PC-3 (cell line): ENCODE results near the gene ARHGEF40.

DNA sequence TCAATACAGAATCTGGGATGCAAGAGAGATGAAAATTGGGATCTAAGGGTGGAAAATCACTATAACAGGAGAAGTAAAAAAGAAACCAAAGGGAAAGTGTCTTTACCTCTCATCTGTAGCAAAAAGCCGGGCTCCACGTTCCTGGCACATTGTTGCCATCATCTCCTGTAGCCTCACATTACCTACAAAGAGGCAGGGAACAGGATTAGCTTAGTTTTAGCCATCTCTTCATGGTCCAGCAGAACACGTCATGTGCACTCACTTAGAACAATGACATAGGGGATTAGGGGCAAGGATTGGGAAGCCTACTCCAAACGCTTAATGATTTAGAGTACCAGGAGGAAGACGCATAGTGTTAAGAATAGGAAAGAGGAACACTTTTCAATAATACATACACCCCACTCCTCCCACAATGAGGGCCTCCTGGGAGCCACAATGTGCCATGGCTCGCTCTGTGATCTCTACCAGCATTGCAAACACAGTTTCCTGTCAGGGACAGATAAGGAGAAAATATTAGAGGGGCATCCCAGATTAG, 7.0 kb downstream of the OSGEP start:
- RAMPAGE, long total RNA = no peak

DNA sequence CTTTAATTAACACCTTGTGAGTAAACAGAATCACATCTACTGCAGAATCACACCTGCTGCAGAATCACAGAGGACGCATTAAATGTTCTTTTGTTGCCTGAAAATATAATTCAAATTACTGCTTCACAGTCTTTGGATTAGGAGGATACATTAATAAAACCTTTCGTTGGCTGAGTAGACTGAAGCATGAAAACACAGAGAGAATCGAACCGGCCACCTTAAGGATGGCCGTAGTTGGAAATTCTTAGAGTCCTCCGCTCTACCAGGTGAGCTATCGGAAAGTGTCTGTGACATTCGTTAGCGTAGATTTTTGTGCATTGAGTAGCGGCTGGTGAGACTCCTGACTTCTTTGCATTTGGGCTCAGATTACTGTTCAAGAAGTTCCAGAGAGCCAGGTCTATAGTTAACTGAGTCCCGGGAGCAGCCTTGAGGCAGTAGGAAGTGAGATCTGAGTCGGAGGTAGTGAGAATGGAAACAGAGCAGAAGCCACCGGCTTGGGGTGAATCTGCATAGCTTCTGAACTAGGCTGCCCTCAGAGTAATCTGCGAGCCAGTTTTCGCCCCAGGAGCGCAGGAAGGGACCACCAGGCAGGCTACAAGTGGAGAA, 11.2 kb downstream of the OR6S1 start:
- RAMPAGE, long total RNA = no peak

GRCh38 chr14:20630837-20631366, 10.6 kb downstream of the OR6S1 start:
- RAMPAGE, long total RNA = no peak

DNA sequence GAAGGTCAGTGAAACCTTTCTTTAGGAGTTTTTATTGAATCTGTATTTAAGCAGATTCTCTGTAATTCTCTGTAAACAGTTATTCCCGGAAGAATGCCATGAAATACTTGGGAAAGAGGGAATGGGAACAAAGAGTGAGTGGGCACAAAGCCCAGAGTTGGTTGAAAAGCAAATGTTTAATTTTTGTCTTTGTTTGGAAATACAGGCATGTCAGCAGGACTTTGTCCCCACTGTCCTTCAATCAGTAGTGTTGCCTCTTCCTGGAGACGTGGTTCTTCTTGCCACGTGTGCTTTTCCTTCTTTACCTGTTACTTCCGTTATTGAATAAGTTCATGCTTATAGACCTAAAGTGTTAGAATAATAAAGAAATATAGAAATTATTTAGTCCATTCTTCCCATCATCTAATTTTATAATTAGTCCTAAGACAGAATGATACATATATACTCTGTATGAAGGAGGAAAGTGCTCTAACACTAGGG, 2.1 kb upstream of the ANG start:
- RAMPAGE, long total RNA = no peak

- RAMPAGE, long total RNA = no peak
These were observed 18.2 kb downstream of the ANG start for GRCh38 chr14:20706586-20707442.

DNA sequence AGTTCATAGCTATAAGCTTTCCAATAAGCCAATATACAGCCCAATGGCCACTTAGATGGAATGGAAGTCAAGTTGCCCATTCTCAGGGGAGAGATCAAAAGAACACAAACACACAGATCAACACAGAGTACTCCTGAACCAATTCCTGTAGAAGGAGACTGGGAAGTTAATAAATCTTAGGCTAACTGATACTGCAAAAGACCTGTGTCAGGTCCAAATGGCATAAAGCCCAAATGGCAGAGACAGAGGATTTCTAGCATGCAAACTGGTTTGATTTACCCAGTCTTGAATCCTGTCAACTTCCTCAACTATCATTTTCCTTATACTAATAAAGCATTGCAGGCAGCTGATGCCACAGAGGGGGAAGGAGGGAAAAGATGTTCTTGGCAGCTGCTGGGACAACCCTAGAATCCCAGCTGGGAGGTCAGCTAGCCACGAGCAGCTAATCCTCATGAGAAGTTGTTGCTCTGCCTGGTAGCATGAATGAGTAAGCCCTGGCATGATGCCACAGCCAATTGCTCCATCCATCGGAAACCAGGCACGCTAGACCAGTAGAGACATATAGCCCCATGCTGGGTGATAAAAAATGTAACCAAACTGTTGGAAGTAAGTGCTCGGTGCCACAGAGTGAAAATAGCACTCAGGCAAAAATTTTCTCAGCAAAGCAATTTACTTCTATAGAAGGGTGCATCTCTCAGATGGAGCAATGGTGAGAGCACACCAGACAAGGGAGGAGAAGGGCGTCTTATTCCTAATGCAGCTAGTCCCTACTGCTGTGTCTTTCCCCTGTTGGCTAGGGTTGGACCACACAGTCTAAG, 26.2 kb downstream of the ANG start:
- RAMPAGE, long total RNA = no peak

GRCh38 chr14:21003815-21004364, 4.8 kb downstream of the SLC39A2 start:
- RAMPAGE, long total RNA = no peak

DNA sequence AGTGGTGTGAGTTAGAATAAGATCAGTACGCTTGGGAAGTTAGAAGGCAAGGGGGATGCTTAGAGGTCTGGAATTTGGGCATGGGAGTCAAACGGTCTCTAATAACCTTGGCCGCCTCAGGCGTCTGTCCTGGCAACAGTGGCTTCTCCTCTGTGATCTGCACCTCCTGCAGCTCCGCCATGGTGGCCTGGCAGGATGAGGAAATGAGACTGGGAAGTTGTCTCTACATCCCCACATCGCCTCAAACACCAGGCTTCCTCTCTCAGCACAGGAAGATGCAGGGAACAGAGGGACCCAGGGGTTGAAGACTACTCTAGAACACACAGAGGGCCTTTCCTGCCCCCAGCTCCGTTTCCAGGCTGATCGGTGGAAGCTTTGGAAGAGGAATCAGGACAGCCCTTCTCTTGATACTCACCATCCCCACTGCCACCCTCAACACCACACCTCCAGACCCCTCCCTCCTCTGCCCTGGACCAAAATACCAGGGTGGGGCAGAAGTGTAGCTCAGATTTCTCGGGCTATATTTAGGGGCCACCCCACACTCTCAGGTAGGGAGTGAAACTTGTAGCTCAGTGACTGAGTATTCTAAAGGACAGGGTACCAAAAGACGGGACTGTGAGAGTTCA, 1.6 kb downstream of the NDRG2 start:
- RAMPAGE, long total RNA = no peak

GRCh38 chr14:21062117-21062634, 4.6 kb downstream of the RNASE8 start:
- RAMPAGE, long total RNA = no peak

GRCh38 chr14:21070028-21070985, at the start of gene ARHGEF40:
ARHGEF40 (plus strand) TSS chr14:21070304.
- RAMPAGE, long total RNA = no peak

DNA sequence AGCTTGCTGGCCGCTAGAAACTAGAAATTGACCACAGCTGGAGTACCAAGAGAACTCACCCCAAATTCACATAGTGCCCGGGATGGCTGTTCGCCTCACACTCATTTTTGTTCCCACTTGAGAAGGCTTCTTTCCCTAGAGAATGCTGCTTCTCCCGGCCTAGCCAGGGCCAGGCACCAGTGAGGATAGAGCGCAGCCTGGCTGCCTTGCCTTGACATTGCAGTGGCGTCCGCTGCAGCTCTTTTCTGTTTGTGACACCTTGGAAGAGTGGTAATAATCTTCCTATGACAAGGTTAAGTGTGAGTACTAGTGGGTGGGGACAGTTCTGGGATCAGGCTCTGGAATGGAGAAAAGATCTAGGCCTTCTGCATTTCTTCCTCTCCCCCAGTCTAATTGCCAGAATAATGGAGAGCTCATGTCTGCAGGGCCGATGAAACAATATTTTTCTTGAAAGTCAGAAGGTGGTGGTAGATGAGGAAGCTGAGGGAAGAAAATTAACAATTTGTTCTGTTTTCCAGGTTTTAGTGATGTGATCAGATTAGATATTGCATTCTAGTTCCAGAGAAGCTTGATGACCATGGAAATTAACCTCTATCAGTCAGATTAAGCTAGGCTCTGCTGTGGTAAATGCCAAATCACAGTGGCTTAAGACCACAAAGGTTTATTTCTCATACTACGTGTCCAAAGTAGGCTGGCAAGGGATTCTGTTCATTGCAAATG, 3.7 kb downstream of the TMEM253 start:
- RAMPAGE, long total RNA = no peak

GRCh38 chr14:21241429-21241987, 27.7 kb downstream of the HNRNPC start:
- RAMPAGE, long total RNA = no peak

DNA sequence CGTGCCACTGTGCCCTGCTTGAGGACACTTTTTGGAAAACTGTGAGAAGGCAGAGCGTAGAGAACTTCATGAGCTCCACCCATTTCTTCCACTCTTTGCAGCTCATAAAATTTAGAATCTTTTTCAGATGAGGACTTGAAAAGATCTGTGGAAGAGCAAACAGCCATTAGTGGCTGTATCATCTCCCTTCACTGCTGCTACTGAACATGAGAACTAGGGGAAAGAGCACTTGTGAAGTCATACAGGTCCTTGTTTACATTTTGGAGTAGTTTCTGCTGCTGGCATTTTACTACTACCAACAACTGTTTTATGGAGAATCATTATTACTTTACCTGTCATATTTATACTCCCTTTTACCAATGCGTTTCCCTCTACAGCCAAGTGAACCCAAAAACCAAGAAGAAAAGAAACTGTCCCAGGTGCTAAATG, 41.0 kb downstream of the RPGRIP1 start:
- RAMPAGE, long total RNA = no peak

GRCh38 chr14:21402667-21403269, 18.9 kb upstream of the SUPT16H start:
- RAMPAGE, long total RNA = no peak

DNA sequence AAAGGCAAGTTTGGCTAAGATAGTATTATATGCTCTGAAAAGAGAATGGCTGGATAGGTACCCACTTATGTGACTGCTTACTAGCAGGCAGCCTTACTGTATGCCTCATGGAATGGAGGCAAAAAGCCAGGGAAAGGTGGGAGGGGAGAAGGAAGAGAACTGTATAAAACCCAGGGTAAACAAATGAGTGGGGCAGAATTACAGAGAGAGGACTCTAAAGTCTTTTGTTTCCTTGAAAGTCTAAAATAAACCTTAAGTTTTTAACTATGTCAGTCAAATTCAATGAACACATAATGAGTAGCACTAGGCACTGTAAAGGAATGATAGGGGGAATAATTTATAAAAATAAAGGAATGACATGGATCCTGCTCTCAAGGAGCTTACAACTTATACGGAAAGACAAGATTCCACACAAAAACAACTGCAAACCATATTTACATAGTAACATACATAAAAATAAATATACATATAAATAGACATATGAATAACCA, 3.3 kb upstream of the CHD8 start:
- RAMPAGE, long total RNA = no peak

GRCh38 chr14:21999367-21999859, 325.8 kb upstream of the OR4E1 start:
- RAMPAGE, long total RNA = no peak

GRCh38 chr14:22002775-22003316, 329.2 kb upstream of the OR4E1 start:
- RAMPAGE, long total RNA = no peak

- RAMPAGE, long total RNA = no peak
These were observed 329.8 kb upstream of the OR4E1 start for GRCh38 chr14:22003317-22003917.

DNA sequence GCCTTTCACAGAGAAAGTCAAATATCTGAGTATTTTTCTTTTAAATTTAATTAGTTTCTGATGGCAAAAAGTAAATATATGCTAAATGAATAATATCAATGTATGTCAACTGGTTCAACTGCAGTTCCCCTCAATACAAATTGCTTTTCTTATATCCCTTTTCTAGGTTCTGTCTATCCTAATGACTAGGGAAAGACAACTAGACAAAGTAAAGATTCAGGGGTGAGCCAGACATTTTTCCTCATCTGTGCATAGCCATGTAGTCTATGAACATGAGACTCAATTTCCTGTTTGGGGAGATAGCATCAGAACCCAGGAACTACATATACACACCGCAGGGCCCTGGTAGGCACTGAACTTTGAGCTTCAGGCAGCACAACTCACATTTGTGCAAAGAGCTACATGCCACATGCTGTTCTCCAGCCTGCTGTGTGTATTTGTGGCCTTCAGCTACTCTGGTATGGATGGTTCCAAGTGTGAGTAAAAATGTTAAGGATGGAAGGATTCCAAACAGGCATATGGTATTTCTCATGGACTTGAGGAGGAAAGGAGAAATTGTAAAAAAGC, 422.1 kb upstream of the OR4E1 start:
- RAMPAGE, long total RNA = no peak

- RAMPAGE, long total RNA = no peak
These were observed 449.5 kb upstream of the OR4E1 start for GRCh38 chr14:22123121-22123580.